ENCODE measurements around the genes TRH, ATP2C1, CDV3 and TOPBP1.

DNA sequence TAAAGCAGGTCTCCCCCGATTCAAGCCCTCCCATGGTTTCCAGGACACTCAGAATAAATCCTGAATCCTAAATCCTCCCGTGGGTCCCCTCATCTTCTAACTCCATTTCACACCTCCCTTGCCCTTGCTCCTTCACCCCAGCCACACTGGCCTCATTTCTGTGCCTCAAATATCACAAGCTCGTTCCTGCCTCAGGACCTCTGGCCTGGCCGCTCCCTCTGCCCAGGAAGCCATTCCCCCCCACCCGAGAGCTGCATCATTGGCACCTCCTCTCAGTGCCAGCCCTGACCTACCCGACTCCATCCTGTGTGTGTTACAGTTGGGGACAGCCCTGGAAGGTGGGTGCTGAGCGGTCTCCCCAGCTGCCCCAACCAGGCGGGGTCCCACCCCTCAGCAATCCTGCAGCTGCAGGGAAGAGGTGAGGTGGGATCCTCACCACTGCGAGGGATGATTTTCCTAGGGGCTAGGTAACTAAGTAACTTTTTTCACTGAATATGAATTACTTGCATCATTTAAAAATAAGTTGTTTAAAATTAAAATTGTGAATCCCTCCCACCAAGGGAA is 14.5 kb downstream of the PLXND1 start:
- PRO-cap, result no peak

GRCh38 chr3:129592666-129593199 is 13.7 kb downstream of the PLXND1 start:
- PRO-cap, result no peak

DNA sequence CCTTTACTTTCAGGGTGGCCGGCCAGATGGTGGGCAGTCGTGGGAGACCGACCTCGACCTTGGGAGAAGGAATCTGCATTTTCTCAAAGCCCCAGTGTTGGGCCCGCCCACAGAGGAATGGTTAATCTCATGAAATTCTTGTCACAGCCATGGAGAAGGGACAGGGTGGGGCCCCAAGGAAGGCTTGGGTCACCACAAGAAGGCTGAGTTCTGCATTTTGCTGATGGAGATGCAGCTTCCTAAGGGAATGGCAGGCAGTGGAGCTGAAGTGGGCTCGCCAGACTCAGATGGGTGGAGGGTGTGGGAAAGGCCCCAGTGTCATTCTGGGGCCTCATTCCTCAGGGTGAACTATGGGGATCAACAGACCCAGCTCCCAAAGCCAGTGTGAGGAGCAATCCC is 2.8 kb downstream of the PLXND1 start:
- PRO-cap, result no peak

DNA sequence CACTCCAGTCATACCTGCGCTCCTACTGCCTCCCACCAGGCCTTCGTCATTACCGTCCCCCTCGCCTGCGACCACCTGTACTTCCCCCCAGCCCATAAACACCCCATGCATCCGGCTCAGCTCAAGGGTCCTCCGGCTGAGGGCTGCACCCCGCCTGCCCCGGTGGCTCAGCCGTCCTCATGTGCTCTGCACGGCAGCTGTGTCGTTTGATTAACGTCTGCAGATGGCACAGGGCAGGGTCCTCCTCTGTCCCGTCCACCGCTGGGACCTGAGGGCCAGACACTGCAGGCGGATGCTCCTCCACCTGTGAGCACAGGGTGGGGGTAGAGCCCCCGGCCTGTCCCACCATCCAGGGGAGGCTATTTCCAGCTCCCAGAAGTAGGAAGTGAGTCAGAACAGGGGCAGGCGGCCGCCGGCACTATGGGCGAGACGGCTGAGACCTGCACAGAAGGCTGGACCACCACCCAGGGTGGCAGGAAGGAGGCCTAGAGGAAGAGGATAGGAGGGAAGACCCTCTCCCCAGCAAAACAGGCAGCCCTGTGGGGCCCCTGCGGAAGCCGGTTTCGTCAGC is 12.4 kb upstream of the PLXND1 start:
- PRO-cap, result no peak

DNA sequence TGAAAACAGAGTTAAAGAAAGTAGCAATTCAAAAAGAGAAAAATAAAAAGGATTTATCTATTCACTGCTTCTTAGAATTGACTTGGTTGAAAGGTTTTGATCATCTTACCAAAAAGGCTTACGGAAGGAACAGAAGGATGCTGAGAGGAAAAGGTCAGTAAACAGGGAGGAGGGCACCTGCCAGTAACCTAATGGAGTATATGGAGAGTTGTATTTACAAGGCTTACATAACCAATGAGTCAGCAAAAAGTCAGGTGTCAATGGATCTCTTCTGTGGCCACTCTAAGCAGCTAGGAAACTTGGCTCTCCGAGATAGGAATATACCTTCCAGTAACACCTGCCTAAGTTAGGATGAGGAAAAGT is 80.4 kb upstream of the PLXND1 start:
- PRO-cap, result no peak

DNA sequence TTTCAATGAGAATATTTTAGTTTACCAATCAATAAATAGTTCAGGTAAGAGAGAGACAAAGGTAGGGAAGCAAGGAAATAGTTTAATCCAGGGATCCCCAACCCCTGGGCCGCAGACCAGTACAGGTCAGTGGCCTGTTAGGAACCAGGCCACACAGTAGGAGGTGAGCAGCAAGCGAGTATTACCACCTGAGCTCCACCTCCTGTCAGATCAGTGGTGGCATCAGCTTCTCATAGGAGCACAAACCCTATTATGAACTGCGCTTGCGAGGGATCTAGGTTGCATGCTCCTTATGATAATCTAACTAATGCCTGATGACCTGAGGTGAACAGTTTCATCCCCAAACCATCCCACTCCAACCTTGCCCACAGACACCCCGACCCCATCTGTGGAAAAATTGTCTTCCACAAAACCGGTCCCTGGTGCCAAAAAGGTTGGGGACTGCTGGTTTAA is 115.6 kb upstream of the PLXND1 start:
- PRO-cap, result no peak

DNA sequence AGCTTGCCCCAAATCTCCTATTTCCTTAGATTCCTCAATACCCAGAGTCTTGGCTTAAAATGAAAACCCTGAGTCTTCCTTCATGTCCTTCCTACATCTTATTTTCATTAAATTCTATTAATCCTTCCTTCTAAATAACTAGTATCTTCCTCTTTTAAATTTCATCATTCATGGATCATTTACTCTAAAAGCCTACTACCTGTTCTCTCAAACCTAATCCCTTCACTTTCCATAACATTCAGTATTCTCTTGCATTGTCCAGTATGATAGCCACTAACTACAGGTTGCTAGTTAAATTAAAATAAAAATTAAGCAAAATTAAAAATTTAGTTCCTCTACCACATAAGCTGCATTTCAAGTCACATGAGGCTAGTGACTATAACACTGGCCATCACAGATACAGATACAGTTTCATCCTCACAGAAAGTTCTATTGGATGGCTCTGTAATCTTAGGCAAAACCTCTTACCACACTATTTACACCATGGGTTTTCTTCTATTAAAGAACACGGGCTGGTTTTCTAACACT is 112.8 kb downstream of the TMCC1 start:
- PRO-cap, result no peak

DNA sequence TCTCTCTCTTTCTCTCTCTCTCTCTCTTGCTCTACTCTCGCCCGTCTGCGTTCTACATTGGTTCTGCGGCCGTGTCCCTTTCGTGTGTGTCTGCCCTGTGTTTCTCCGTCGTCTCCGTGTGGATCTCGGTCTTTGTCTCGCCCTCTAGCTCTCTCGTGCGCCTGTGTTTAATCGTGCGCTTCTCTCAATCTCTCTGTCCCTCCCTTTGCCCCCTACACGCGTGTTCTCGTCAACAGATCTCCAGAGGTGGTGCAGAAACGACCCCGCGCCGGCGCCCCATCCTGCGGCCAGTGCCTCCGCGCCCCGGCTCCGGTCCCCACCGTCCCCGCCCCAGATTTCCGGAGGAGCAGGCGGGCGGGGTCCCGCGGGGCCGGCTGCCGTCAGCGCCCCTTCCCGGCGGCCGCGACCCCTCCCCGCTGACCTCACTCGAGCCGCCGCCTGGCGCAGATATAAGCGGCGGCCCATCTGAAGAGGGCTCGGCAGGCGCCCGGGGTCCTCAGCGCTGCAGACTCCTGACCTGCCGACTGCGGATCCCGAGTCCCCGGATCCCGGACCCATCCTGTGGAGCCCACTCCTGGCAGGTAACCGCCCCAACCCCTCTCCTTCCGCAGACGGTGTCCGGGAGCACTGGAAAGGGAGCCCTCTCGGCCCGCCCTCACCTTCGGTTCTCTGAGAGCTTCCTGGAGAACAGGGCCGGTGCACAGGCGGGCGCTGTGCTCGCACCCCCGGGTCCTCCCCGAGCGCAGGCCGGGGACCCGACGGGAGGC is at the start of gene TRH:
Gene TRH, plus strand, starts transcription at position 478 of the 767 bp plus-strand sequence.
- PRO-cap, result no peak

DNA sequence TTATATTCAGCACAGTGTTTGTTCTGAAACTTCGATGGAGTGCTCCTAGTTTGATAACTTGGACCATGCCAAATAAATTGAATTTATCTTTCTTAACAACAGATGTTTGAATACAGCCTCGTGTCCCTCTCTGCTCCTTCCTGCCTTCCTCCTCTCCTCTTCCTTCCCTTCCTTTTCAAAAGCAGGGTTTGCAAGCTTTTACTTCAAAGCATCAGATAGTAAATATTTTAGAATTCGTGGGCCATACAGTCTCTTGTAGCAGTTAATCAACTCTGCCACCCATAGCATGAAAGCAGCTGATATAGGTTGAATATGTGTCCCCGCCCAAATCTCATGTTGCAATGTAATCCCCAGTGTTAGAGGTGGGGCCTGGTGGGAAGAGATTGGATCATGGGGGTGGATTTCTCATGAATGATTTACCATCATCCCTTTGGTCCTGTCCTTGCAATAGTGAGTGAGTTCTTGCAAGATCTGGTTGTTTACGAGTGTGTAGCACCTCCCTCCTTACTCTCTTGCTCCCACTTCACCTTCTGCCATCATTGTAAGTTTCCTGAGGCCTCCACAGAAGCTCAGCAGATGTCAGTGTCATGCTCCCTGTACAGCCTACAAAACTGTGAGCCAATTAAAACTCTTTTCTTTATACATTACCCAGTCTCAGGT is 102.6 kb downstream of the ALG1L2 start:
- PRO-cap, result no peak

DNA sequence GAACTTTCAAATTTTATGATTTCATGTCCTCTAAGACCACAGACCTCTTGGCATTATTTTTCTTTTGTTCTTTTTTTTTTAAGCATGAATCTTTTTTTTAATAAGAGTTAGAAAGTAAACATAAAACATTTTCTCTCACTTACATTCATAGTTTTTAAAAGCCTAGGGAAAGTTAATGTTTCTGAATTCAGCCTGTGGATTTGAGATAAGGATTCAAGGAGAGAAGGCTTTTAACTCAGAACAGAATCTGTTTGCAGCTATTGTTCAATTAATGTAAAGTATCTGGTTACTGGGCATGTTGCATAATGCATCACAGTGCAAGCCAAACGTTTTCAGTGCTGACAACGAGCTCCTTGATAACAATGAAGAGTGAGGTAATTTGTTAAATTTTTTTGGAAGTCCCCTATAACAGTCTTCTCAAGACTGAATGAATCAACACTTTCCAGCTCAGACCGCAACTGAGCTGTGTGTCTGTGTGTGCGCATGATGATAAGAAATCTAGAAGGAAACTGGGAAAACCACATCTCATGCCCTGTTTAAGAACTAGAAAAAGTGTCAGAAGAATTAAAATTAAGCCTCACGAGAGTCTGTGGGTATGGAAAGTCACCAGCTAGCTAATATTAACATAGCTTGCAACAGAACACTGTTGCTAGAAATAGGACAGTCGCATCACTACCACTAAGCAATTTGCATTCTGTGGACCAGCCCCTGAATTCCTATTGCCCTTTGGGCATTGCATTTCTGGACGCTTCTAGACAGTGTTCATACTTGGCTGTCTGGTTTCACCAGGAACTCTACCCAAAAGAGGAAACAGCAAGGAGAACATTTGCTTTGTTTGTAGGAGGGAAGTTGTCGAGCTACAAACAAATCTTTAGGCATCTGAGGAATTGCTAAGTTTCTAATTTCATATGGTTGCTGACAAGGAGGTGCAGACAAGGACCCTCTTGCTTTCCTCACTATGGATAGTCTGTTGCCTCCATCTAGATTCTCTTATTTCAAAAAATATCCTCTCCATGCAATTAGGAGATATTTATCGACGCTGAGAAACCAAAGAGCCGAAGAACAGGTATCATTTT is 43.7 kb upstream of the ATP2C1 start:
- PRO-cap, result no peak

DNA sequence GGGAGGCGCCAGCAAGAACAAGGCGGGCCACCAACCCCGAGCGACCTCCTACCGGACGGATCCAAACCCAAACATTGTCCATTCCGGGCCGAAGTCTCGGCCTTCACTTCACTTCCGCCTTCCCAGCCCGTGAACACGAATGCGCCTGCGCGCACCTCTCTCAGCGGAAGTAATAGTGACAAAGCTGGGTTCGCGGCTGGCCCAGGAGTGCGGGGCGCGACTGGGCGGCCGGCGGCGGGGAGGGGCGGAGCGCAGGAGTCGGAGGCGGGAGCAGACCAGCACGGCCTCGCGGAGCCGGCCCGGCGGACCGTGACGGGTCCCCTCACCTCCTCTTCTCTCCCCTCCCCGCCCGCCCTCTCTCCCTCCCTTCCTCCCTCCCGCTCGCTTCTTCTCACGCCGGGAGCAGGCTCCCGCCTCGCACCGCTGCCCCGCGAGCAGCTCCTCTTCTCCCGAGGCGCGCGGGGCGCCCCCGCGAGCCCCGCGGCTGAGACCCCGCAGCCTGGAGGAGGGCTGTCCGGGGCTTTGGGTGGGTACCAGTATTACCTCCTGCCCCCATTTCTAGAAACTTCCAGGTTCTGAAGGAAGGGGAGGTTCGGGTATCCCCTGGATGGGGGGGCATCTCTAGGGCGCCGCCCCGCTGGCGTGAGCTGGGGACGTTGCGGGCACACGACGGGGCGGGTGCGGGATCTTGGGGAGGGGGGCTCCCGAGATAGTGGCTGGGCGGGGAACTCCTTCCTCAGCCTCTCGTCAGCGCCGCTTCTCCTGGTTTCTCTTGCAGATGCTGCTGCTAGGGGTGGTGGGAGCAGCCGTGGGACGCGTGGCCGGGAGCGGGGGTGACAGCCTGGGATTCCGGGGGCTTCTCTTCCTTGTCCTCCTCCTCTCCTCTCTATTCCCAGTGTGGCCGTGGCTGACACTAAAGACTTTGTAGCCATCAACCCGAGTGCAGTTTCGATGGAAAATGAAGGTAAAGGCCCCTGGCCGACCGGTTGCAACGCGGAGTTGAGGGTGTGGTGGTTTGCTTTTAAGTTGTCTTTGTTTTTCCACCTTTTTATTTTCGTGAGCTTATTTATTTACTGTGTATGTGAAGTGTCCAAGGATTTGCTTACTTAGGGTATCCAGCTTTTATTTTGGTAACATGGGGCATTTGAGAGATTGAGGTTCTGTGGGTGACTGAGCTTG is at the start of gene ATP2C1:
Gene ATP2C1, plus strand, starts transcription at position 273 of the 1,179 bp plus-strand sequence.
- PRO-cap, result bidirectional peak, plus-strand start at position 207 of the sequence, minus-strand start at position 131 of the sequence

- PRO-cap, result no peak
Observed at GRCh38 chr3:130963844-130964420, 62.7 kb downstream of the ASTE1 start.

DNA sequence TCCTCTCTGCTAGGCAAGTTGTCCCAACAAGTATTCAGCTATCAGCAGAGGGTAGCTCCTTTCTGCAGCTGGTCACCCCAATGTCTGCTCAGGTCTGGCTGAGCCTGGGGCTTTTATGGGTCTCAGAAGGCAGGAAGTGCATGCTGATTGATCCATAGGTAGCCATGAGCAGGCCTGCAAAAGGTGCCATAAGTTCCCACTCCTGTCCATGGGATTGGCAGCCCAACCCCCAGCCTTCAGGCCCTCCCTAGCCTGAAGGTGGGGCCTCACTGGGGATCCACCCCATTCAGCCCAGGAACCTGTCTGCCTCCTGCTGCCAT is 34.6 kb upstream of the DNAJC13 start:
- PRO-cap, result no peak

DNA sequence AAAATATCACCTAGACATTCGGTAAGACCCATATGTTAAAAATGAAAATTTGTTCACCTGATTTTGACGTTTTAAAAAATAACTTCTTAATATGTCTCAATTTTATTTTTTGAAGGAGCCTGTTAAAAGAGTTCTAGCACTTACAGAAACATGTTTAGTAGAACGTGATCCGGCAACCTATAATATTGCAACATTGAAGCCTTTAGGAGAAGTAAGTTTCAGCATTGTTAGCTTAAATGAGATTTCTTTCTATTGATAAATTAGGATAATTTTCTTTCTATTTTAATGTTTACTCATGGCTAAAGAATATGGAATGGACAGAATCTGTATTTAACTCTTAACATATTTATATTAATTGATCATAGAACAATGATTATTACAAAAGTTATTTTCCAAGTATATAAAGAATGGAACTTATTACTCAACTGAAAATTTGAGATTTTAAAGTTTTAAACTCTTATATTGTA is 36.2 kb downstream of the DNAJC13 start:
- PRO-cap, result no peak

DNA sequence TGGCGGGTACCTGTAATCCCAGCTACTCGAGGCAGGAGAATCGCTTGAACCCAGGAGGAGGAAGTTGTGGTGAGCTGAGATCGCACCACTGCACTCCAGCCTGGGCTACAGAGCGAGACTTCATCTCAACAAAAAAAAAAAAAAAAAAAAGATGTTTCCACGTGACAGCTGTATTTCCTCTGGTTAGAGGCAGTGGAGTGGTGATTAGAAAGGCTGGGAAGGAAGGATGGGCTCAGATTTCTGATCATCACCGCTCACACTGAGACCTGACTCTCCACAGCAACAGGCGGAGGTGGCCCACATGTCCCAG is 66.6 kb downstream of the BFSP2 start:
- PRO-cap, result no peak

GRCh38 chr3:133541054-133541471 is 32.4 kb upstream of the CDV3 start:
- PRO-cap, result no peak

GRCh38 chr3:133573423-133574108 is at the start of gene CDV3:
TSS of gene CDV3 (plus strand) at chr3:133573686.
- PRO-cap, result bidirectional peak, plus-strand start at chr3:133573644, minus-strand start at chr3:133573308; bidirectional peak, plus-strand start at chr3:133574021, minus-strand start at chr3:133574007

- PRO-cap, result no peak
Observed at GRCh38 chr3:133589494-133590185, 16.2 kb downstream of the CDV3 start.

GRCh38 chr3:133660994-133662284 is at the start of gene TOPBP1:
TSS of gene TOPBP1 (minus strand) at chr3:133661941.
- PRO-cap, result no peak

DNA sequence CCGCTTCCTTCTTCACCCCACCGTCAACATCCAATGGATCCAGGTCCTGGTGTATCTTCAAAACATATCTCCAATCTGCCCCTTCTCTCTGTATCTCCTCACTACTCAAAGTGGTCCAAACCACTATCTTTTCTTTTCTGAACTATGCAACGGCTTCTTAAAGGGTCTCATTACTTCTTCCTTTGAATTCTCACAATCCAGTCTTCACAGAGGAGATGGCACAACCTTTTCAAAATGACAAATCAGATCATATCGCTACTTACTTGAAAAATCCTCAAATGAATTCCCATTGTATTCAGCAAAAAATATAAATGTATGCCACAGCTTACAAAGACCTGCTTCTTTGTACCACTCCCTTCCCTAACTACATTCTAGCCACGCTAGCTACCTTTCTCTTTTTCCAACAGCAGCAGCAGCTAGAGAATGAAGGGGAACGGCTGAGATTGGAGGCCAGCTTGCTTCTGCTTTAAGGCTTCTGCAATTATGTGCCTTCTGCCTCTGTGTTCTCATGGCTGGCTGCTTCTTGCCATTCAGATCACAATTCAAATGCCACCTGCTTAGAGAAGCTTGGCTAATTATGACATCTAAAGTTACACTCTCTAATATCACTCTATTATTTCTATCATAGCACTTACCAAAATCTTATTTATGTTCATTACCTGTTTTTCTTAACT is 95.4 kb downstream of the RYK start:
- PRO-cap, result no peak

Data from left common carotid artery plus branches (tissue), 1 donor.